Skin of body (tissue), 2 donors: Measurements from ENCODE around the gene RABGEF1.

DNA sequence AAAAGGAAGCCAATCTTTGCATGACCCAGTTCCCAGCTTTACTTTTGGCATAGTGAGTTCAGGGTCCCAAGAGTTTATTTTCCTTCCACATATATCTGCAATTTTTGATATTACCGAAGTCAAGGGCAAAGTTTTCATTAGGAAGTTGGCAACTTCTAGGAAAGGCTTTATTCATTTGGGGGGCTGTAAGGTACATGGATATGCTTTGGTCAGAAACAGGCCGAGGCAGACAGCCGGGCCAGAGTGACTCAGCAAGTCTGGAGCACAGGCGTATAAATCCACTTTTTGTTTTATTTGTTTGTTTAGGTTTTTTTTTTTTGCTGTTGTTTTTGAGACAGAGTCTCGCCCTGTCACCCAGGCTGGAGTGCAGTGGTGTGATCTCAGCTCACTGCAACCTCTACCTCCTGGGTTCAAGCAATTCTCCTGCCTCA lies 3.7 kb downstream of the ZNF680 start:
- RAMPAGE, long total RNA = no peak

DNA sequence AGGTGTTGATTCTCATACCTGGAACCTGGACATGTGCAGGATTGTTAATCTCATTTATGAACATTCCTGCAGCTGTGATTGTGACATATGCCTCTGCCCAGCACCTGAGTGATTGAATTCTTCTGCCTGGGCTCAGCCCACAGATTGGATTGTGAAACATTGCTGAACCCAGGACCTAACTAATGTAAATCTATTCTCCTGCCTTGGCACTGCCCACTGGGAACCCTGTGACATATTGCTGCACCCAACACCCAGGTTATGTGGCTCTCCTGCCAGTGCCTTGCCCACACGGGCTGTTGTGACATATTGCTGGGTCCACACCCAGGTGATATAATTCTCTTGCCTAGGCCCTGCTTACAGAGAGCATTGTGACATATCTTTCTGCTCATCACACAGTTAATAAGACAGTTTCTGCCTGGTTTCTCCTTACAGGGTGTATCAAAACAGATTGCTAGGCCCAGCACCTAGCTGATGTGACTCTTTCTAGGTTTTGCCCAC lies 50.8 kb upstream of the ZNF680 start:
- RAMPAGE, long total RNA = no peak

DNA sequence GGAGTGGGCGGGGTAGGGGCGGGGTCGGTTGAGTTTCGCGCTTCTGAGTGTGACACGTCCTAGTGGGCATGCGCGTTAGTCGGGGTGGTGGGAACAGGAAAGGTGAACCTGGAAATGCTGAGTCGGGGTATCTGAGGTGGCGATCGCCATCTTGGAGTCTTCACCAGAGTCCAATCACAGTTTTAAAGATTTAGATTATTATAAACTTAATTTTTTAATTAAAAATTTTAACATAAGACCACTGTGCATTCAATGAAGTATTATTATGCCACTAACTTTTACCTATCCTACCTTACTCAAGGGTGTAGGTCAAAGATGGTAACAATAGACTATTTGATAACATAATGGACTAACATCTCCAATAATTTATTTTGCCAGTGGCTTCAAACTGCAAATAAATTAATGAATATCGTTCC lies 45.8 kb downstream of the ZNF138 start:
- RAMPAGE, long total RNA = no peak

- RAMPAGE, long total RNA = no peak
Measured at GRCh38 chr7:65938263-65939153, 43.5 kb downstream of the GUSB start.

DNA sequence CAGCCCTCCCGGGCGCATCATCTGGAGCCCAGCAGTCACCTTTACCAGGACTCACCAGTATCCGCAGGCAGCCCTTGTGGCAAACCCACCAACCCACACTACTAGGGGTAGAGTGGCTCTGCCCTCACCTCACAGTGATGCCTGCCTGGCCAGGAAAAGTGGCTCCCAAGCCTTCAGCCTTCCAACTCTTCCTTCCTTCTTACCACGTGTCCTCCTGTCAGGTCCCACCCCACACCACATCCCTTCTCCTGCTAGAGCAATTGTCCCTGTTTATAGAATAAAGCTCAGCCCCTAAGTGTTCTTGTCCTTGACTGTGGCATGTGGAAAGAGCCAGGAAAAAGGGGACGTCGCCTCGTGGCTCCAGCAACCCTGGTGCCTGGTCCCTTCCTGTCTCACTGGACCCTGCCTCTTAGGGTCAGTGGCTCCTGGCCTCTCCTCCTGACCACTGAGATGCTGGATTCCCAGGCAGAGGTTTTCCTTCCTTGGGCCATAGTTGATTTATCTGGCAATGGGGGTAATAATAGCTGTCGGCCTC lies 680 bp downstream of the ASL start:
- RAMPAGE, long total RNA = no peak

GRCh38 chr7:66241027-66241322 lies 35.8 kb downstream of the TPST1 start:
- RAMPAGE, long total RNA = no peak

DNA sequence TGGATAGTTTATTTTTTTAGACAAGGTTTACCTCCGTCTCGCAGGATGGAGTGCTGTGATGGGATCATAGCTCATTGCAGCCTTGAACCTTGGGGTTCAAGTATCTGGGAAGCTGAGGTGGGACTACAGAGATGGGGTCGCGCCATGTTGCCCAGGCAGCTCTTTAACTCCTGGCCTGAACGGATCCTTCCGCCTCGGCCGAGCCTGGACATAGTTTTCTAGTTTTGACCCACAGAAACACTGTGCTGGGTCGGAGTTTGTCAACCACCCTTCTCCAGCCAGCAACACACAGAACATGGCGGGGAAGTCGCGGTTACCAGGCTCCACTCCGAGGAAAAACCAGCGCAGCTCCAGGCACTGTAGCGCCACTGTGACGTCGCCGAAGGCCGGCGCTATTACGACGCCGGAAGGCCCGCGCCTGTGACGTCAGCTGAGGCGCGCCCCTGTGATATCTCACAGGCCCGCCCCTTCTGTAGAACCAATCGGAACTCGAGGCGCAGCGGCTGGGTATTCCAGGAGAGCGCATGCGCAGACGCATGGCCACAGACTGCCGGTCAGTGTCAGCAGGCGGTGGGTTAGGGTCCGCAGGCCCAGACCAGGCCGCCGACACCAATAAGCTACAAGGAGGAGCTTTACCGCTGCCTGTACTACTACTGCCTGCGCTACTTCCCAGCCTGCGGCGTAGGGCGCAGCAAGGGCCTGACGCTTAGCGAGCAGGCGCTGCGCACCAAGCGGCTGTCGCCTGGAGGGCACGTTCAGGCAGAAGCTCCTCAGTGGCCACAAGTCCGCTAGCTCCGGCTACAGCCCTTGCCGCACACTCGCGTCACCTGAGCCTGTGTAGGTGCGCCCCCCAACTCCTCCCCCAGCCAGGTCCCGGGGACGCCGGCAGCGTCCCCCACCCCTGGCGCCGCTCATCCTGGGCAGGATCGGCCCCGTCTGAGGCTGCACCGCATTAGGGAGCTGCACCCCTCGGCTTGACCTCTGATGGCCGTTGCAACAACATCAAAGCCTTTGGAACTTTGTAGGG lies 135.2 kb upstream of the KCTD7 start:
- RAMPAGE, long total RNA = no peak

GRCh38 chr7:66522225-66522638 lies 106.4 kb upstream of the KCTD7 start:
- RAMPAGE, long total RNA = no peak

DNA sequence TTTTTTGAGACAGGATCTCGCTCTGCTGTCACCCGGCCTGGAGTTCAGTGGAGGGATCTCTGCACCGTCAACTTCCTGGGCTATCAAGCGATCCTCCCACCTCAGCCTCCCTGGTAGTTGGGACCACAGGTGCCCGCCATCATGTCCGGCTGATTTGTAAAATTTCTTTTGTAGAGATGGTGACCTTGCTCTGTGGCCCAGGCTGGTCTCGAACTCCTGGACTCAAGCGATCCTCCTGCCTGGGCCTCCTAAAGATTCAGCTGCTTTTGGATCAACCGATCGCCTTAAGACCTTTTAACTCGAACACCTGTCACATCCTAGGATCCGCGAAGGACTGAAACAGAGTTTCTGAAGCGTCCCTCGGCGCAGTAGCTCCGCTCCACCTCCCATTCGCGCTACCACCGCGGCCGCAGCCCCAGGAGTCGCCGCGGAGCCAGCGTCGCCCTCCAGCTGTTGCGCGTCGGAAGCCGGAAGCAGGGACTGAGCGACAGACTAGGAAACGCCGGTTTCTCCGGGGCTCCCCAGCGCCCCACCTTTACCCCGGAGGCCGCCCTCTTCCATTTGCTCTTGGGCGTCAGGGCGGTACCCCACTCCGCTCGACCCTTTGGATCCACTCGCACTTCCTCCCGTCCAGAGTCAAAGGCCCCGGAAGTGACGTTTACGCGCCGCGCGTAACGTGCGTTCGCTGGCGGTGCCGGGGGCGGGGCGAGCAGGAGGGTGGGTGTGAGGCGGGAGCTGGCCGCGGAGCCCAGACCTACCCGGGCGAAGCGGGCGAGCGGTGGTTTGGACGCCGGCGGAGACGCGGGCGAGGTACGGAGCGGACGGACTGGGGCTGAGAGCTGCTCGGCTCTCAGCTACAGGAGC lies at the start of gene RABGEF1:
TSS of gene RABGEF1 (plus strand) at position 751 of the 864 bp plus-strand sequence.
- RAMPAGE, long total RNA = no peak

GRCh38 chr7:66771678-66772174 lies 31.2 kb downstream of the RABGEF1 start:
- RAMPAGE, long total RNA = no peak

DNA sequence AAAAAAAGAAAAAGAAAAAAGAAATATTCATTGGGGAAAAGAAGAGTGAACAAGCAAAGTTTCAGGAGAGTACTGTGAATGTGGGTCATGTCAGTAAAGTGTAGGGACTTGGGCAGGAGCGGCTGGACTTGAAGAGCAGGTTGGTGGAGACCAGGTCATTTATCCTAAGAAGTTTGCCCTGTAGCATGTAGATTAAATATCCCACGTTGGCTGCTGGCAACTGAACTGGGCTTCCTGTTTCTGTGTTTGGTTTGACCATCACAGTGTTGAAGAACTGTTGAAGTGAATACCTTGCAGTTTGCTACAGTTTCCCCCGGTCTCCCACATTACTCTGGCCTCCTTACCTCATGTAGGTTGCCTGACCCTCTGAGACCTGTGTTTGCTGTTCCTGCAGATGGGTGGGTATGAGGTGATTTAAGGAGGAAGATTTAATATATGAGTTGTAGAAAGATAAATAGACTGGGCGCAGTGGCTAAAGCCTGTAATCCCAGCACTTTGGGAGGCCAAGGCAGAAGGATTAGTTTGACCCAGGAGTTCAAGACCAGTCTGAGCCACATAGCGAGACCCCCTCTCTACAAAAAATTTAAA lies 32.7 kb upstream of the TMEM248 start:
- RAMPAGE, long total RNA = no peak

DNA sequence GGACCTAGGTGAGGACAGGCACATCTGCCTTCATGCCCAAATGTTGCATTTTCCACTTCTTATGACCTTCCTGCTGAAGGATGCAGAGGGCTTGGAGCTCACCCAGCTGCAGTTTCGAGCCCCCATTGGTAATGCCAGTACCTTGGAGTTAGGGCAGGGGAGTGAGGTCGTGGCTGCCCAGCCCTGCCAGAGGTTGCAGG lies 24.9 kb downstream of the SBDS start:
- RAMPAGE, long total RNA = no peak

GRCh38 chr7:66996127-66996685 lies 427 bp upstream of the TYW1 start:
- RAMPAGE, long total RNA = no peak

DNA sequence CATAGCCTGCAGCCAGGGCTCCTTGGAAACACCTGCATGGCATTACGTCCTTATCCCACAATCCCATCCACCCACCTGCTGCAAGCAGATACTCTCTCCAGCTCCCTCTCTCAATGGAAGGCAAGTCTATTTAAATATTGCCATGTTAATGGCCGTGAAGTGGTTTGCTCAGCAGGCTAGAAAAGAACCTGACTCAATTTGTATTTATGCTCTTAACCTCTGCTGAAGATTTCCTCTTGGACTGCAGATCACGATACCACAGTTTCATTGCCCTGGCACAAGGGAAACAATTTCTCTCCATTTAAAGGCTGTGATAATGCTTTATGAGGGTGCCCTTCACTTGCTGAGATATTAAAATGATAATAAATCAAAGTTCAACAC lies 137.0 kb downstream of the SPDYE21 start:
- RAMPAGE, long total RNA = no peak

GRCh38 chr7:68014726-68014925 lies 737.9 kb downstream of the SPDYE21 start:
- RAMPAGE, long total RNA = no peak

GRCh38 chr7:68543181-68543696 lies 1055.0 kb upstream of the AUTS2 start:
- RAMPAGE, long total RNA = no peak

- RAMPAGE, long total RNA = no peak
Measured at GRCh38 chr7:69620036-69620662, 21.9 kb downstream of the AUTS2 start.

DNA sequence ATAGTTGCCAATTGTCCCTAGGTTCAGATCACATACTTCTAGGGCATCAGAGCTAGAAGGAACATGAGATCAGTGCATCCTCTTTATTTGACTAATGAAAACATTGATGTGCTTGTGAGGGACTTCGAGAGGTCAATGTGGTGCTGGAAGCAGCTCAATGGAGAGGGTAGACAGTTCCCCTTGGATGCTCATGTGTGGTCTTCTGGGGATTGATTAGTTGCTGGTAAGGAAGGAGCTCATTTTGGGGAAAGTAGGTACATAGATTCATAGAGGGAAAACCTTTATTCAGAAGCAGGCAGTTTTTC lies 103.6 kb downstream of the AUTS2 start:
- RAMPAGE, long total RNA = no peak

GRCh38 chr7:69739636-69740607 lies 141.6 kb downstream of the AUTS2 start:
- RAMPAGE, long total RNA = no peak

DNA sequence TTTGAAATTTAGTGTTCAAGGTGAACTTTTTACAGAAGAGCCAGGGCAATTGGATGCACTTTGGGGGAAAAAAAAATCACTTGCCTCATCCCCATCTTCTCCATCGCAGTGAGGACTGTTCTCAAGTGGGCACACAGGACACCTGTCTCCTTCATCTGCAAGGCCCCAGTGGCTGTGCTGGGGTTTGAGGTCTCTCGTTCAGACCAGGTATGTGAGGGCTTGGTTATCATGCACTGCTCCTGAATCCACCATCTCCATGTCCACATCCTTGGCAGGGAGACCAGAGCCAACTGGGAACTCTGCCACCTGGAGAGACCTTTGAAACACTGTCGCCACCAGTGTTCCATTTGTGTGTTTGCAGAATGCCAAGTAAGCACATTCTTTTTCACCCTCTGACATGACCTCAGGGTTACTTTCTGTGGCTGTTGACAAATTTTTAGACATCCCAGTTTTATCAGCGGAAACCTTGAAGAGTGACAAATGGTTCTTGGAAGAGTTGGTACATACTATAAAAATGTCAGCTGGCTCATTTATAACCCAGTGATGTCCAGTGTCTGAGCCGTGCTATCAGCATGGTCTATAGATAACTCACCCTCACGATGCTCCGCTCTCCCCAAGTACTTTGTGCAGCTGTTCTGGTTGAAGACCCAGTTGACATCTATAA lies 563.3 kb upstream of the GALNT17 start:
- RAMPAGE, long total RNA = no peak